RPMI7951 (cell line): ENCODE measurements around a stretch of chr10.

DNA sequence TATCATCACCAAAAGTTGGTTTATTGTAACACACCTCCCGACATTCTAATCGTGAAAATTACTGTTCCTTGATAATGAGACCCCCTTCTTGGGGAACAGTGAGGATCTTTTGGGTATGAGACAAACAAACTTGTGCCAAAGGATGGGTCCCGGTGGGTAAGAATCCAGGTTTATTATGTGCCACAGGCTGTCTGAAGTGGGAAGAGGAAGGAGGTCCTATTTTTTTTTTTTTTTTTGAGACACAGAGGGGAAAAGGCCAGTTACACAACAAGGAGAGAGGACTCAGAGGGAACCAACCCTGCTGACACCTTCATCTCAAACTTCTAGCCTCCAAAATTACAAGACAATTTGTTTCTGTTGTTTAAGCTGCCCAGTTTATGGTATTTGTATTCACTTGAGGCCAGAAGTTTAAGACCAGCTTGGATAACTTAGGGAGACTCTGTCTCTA lies 9.2 kb upstream of the PITRM1 start:
- RAMPAGE, long total RNA, result no peak

GRCh38 chr10:3452988-3453397 lies 280.4 kb upstream of the PITRM1 start:
- RAMPAGE, long total RNA, result no peak

DNA sequence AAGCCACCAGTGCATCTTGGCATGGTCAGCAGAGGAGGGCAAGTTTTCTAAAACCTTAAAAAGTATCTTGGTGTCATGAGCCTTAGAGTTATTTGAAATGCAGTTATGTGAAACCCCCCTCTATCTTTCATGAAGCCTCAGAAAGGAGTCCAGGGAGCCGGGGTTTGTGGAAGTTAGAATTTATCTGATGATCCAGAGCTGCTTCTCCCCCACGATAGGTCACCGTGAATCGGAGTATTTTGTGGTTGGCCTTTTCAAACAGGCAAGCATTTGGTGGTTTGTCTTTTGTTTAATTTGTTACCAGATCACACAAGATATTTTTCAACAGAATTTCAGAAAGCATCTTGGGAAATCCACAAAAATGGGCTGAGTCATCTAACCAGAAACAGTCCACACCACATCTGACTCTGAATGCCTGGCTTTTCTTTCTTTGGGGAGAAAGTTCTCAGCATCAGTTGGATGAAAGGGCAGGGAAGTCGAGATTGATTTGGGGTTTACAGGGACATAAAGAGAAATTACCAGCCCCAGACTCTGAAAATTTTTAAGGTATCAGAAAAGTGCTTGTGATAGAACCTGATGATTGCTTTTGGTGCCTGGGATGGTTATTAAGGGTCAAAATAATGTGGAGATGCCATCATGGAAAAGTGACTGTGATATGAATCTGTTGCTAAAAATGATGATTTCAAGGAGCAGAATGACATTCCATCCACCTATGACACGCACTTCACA lies 295.7 kb upstream of the PITRM1 start:
- RAMPAGE, long total RNA, result no peak

DNA sequence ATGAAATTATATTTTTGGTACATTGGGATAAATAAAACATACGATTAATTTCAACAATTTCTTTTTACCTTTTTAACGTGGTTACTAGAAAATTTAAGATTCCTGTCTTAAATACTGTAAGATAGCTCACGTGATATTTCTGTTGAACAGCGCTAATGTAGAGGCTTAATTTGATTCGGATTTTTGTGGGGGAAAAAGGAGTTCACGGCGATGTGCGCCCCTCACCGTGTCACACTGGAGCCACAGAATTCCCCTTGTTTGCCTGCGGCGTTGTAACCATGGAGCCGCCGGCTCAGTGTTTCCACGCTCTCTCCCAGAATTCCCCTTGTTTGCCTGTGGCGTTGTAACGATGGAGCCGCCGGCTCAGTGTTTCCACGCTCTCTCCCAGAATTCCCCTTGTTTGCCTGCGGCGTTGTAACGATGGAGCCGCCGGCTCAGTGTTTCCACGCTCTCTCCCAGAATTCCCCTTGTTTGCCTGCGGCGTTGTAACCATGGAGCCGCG lies 228.9 kb downstream of the KLF6 start:
- RAMPAGE, long total RNA, result no peak

DNA sequence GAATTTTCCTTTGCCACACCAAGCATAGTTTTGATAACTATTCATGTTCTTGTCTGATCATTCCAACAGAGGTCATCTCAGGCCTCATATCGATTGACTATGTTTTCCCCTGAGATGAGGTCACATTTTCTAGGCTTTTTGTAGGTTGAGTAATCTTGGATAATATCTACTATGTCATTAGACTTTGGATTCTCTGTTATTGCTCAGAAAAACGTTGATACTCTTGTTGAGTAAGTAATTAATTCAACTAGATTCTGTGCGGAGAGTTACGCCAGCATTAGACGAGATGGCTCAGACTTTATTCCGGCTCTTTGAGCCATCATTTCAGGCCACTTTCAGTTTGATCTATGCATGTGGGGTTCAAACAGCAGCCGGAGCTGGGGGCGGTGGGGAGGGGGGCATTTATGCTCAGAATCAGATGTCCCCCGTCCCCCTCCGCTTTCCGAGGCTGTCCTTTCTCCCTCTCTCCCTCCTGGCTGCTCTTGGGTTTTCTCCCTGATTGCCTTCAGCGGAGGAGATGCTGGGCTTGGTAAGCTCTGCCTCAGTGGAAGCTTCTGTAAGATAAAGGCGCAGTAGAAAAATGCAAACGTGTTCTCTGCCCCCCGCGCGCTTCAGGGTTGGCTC lies 57.6 kb downstream of the KLF6 start:
- RAMPAGE, long total RNA, result no peak

- RAMPAGE, long total RNA, result no peak
Measured at GRCh38 chr10:3851267-3852013, 66.4 kb upstream of the KLF6 start.

GRCh38 chr10:3852211-3852883 lies 67.3 kb upstream of the KLF6 start:
- RAMPAGE, long total RNA, result no peak

- RAMPAGE, long total RNA, result no peak
Measured at GRCh38 chr10:3872348-3872628, 87.3 kb upstream of the KLF6 start.

- RAMPAGE, long total RNA, result no peak
Measured at GRCh38 chr10:3874775-3875381, 89.9 kb upstream of the KLF6 start.

- RAMPAGE, long total RNA, result no peak
Measured at GRCh38 chr10:3929717-3930104, 144.7 kb upstream of the KLF6 start.

- RAMPAGE, long total RNA, result no peak
Measured at GRCh38 chr10:3969970-3970356, 185.0 kb upstream of the KLF6 start.

- RAMPAGE, long total RNA, result no peak
Measured at GRCh38 chr10:4086378-4086926, 301.4 kb upstream of the KLF6 start.

- RAMPAGE, long total RNA, result no peak
Measured at GRCh38 chr10:4123222-4123666, 338.2 kb upstream of the KLF6 start.

DNA sequence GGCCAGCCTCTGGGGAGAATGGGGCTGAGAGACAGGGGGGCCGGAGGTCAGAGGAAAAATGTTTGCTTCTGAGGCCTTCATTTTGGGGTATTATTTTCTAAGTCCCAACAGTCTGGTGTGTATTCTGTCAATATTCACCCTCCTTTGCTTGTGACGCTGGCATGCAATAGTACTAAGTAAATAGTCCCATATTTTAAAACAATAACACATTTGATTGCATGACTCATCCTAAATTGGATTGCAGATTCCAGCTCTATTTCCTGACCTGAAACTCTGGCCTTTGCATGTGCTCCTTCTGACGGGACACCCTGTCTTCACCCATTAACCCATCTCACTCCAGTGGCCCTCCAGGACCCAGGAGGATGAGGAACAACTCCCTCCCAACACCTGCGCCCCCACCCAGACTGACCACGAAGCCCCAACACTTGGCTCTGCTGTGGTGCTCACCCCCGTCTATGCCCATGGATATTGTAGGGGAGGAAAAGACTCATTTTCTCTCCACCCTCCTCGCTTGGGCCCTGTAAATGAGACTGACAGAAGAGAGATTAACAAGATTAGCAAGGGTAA lies 495.6 kb upstream of the KLF6 start:
- RAMPAGE, long total RNA, result no peak

- RAMPAGE, long total RNA, result no peak
Measured at GRCh38 chr10:4331148-4331375, 494.9 kb upstream of the AKR1E2 start.

GRCh38 chr10:4498691-4499435 lies 327.1 kb upstream of the AKR1E2 start:
- RAMPAGE, long total RNA, result no peak

- RAMPAGE, long total RNA, result no peak
Measured at GRCh38 chr10:4947113-4947630, 16.0 kb upstream of the AKR1C1 start.

- RAMPAGE, long total RNA, result no peak
Measured at GRCh38 chr10:4947631-4948258, 15.5 kb upstream of the AKR1C1 start.

DNA sequence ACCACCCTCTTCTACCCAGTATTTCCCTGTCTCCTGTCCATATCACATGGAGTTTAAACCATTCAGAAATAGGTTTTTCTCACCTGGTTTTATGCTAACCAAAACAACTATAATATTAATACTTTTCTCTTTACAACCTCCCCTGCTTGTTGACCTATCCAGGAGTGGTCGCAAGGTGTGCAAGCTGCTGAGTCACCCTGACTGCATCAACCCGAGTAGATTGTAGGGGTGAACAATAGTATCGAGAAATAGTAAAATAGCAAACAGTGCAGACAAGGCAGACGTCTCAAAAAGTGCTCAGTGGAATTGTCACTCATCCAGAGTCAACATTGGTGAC lies 6.4 kb upstream of the AKR1C1 start:
- RAMPAGE, long total RNA, result no peak

DNA sequence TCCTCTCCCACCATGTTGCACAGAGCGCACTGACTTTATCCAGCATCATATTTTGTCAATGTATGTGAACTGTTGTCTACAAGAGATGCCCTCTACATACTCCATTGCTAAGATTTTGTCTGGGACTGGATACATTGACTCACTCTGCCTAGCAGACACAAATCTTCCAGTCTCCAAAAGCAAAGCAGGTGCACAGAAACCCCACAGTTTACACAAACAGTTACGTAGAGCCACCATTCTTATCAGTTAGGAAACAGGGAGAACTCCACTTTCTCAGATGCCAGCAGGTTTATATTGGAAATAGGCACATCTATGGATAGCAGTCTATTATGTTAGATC lies 1.6 kb downstream of the AKR1C2 start:
- RAMPAGE, long total RNA, result no peak